Fallopian tube (tissue), 1 donor: ENCODE measurements around a stretch of chr6.

DNA sequence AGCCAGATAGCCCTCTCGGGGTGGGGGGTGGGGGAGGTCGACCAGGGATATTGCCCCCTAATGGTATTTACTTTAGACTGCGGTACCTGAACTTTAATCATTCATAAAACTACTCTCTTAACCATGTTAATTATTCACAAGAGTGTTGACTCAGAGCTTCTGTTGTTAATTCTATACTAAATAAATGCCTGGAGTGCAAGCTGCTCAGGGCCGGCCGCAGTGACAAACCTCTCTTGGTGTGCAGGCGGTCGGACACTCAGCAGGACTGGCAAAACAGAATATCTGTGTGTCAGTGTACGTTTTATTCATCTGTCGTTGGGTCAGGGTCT, 152.4 kb upstream of the COL21A1 start:
- PRO-cap = no peak

- PRO-cap = unidirectional peak, plus-strand start at chr6:56506099
These were observed 258.5 kb upstream of the COL21A1 start for GRCh38 chr6:56505851-56506228.

DNA sequence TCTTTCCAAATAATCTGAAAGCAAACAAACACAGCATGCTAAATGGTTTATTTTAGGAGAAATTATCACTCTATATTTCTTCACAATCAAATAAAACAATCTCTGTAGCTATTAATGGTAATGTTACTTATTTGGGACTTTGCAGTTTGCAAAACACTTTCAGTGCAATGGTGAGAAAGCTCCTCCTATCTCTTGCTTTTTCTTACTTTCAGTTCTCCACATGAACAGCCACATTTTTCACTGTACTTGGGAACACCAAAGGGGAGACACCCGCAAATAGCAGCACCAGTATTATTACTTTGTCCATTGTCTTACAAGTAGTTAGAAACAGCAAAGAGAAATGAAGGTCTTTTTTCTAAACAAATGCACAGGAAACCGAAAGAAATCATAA, 302.9 kb upstream of the COL21A1 start:
- PRO-cap = no peak

GRCh38 chr6:56625024-56625483, 329.6 kb downstream of the DST start:
- PRO-cap = no peak

- PRO-cap = no peak
These were observed 276.6 kb downstream of the DST start for GRCh38 chr6:56678039-56678520.

DNA sequence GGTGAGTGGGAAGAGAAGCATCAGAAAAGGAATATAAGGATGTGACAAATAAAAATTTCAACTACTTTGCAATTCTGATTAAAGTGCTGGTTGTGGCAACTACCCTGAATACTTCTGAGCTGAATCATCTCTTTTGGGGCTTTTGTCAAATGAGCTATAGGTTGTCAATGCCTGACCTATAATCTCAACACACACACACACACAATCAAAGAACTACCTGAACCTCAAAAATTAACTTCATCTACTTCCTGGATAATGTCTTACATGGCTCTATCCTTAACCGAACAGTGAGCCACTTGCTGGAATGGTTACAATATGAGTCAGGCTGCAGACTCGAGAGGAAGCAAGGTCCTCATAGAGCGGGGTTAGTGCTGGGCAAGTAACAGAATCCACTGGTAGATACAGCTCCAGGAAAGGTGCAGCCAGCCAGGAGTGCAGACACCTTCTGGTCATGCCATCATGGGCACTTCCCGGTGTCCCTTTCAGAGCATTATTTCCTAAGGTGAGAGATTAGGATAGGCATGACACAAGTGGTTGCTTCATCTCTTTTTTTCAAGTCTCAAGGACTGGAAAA, 241.3 kb downstream of the DST start:
- PRO-cap = no peak

DNA sequence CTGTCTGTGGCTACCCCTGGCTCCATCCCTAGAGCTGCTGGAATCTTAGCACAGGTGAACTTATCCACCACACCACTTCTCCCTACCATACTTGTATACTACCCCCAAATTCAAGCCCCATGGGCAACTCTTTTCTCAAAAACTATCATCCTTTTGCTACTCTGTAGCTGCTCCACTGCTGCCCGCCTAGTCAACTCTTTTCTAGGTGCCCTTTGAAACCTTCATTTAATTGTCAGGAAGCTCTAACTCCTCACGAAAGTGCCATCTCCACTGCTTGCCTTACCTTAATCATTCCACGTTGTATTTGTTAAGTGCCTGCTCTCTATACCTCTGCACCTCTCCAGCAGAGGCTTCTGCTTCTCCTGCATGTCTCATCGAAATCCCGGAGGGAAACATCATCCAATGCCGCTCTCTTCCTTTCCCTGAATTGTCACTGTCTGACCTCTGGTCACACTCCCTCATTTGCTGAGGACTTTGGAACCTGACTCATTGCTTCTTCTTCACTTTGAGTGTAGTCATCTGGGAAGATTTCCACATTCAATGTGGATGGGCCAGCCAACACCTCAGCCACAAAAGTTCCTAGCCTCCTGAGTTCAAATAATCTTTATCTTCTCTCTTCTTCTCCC, 78.8 kb downstream of the DST start:
- PRO-cap = no peak

DNA sequence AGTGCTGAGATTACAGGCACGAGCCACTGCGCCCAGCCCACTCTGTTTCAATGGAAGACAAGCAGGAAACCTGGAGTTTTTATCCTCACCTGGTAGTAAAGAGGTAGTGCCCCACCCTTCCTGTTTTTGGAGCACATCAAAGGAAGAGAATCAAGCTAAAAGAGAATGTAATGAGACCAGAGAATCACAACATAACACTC, 7.6 kb downstream of the RAB23 start:
- PRO-cap = no peak

DNA sequence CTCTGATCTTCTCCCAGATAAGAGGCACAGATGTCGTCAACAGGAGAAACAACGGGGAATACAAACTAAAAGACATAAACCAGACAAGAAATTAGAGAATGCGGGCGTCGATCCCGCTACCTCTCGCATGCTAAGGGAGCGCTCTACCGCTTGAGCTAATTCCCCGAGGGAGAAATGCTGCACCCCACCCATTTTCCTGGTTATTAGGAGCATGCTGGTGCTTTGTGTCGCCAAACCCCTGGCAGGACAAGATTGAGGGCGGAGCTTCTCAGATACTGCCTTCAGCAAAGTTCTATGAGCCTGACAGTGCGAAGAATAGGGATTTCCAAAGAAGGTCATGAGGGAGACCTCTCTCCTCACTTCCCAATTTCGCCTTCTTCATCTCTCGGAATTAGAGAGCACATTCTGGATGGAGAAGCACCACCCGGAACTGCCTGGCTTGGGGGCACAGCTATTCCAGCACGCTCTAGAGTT, 475.3 kb downstream of the PRIM2 start:
- PRO-cap = no peak

DNA sequence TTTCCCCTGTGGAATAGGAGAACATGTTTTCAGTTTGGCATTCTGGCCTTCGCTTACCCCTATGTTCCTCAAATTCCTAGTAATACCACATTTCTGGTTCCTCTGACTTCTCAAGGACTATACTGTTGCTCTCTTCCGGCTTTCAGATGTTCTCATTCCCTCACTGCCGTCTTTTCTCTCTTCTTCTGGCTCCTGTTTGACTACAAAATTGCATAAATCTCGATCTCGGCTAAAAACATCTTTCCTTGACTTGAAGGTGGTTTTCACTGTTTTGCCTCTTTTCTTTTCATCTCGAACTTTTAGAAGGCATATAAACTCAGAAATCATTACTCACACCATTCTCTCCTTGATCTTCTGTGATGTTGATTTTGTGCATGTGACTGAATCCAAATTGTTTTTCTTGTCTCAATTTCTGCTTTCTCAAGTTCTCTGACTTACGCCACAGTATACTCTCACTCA, 71.9 kb upstream of the KHDRBS2 start:
- PRO-cap = no peak

- PRO-cap = no peak
These were observed 13.2 kb downstream of the LGSN start for GRCh38 chr6:63306559-63306999.

GRCh38 chr6:63475594-63476161, 96.6 kb upstream of the PTP4A1 start:
- PRO-cap = no peak

DNA sequence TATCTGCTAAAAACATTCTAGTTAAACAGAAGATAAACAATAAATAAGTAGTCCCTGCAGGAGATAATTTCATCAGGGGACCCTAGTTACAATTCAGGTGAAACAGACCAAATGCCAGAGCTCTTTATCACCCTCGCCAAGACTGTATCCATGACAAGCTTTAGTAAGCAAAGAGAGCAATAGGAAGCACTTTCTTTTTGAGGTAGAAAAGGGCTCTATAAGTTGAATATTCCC, 50.0 kb upstream of the PTP4A1 start:
- PRO-cap = no peak

DNA sequence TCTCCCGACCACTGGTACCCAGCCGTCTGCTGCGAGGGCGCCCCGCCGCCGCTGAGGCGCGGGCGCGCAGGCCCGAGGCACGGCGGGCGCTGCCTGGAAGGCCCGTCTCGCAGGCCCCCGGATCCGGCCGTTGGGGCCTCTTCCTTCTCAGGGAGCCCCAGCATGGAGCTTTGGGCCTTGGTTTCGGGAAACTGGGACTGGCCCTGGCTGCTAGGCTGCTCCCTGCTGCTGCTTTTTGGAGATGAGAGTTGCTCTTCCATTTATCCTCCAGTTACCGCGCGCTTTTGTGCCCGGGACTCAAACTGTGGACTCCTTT, 787 bp downstream of the PHF3 start:
- PRO-cap = no peak

DNA sequence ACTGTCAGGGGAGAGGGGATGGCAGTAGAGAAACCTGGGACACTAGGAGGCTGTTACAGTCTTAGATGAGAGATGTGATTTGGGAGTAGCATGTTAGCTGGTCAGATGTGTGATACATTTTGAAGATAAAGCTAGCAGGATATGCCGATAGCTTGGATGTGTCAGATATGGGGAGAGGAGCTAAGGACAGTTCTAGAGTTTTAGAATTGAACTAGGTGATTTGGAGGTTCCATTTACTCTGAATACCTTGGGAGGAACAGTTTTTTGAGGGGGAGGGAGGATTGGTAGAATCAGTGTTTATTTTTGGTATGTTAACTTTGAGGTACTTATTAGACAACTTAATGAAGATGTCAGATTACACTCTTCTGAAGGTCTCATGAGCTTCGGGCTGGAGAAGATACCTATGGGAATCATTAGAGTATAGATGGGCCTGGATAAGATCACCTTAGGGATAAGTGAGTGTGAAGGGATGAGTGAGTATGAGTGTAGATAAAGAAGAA, 41.2 kb downstream of the PHF3 start:
- PRO-cap = no peak

DNA sequence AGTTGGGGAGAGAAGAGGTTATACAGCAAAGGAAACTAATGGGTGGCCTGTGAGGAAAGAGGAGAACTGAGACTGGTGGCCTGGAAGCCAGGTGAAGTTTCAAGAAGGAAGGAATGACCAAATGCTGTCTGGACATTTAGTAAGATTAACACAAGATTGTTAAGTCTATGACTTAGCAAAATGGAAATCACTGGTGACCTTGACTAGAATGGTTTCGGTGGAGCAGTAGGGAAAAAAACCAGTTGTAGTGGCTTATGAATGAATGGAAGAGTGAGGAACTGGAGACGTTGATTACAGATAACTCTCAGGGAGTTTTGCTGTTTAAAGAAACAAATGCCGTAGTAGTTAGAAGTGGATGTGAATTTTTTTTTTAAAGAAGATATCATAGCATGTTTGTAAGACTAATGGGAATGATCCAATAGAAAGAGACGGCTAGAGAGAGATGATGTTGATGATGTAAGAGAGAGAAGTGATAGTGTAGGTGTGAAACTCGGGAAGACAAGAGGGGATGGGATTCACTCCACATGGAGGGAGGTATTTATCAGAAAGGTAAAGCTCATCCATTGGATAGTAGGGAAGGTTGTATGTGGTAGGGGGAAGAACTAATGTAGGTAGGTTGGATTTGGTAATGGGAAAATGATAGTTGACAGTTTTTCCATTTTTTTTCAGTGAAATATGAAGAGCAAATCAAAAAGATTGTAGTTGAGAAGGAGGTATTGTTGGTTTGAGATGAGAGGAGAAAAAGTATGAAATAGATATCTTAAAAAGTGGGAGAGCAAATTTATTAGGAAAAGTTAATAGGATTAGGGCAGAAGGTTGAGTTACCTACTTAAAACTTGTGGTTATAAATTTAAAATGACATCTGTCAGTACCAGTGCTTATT, 61.3 kb downstream of the PHF3 start:
- PRO-cap = no peak

- PRO-cap = no peak
These were observed 170.0 kb downstream of the PHF3 start for GRCh38 chr6:63805448-63806129.

- PRO-cap = no peak
These were observed 750.5 kb upstream of the ADGRB3 start for GRCh38 chr6:67884321-67885190.

DNA sequence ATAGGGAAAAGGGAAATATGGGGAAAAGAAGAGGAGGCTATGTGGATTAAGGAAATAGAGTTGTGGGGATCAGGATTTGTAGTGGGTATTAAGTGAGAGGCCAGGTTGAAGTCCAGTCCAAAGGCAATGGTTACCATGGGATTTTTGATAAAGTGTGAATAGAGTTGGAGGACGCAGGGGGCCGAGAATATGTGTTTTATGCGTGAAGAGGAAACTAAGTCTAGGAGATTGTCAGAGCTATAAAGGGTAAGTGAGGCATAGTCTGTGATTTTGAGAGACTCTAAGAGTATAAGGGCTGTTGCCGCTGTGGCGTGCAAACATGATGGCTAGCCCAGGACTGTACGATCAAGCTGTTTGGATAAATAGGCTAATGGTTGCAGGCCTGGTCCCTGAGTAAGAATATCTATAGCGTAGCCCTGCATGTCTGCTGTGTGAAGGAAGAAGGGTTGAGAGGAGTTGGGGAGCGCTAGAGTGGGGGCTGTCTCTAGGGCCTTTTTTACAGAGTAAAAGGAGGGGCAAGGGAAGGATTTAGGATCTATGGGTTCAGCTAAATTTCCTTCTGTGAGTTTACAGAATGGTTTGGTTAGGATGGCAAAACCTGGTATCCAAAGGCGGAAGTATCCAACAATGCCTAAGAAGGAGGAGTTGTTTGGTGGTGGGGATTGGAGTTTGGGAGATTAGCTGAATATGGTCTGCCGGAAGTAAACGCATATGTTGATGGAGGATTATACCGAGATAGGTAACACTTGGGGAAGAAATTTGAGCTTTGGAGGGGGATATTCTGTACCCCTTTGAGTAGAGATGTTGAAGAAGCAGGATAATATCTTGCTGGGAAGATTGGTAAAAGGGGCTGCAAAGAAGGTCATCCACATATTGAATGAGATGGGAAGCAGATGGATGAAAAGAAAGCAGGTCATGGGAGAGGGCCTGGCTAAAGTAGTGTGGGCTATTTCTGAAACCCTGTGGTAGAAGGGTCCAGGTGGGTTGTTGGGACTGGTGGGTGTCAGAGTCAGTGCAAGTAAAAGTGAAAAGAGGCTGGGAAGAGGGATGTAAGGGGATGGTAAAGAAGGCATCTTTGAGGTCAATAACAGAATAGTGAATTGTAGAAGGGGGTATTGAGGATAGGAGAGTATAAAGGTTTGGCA, 749.5 kb upstream of the ADGRB3 start:
- PRO-cap = no peak

DNA sequence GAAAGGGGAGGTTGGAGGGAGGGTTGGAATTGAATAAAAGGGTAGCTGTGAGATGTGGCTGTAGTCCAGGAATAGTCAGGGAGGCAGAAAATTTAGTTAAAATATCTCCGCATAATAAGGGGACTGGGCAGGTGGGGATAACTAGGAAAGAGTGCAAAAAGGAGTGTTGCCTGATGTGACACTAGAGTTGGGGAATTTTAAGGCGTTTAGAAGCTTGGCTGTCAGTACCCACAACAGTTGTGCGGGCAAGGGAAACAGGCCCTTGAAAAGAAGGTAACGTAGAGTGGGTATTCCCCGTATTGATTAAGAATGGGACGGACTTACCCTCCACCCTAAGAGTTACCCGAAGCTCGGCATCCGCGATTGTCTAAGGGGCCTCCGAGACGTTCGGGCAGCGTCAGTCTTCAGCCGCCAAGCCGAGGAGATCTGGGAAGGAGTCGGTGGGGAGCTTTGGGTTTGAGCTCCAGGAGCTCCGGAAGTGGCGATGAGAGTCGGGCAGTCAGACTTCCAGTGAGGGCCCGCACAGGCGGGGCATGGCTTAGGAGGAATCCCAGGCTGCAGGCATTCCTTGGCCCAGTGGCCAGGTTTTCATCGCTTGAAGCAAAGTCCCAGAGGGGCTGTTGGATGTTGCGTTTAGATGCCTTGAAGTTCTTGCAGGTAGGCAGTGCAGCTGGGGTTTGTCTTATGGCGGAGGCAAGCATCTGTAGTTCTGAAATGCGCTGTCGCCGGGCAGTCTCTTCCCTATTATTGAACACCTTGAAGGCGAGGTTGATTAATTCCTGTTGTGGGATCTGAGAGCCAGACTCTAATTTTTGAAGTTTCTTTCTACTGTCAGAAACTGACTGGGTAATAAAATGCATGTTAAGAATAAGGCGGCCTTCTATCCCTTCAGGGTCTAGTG, 748.2 kb upstream of the ADGRB3 start:
- PRO-cap = no peak